SK-N-DZ (cell line): ENCODE data around the genes PCNP and CEP97.

RAMPAGE:
- cytosol, long total RNA: no peak
- nucleus, long total RNA: no peak
These were observed 29.1 kb downstream of the TMEM45A start for GRCh38 chr3:100521328-100522106.

DNA sequence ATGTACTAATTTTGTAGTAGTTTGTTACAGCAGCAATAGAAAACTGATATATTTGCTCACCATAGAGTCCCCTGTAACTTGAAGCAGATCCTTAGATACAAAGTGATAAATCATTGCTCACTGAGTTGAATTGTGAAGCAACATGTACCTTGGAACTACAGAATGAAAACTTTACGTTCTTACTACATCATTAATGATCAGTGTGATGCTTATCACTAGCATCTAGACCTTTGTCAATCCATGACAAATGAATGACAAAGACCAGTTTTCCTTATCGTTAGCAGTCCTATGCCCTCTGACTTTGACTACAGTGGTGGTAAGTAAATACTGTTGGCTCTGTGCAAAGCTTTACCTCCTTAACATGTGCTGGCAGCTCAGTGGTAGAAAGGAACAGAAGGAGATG lies 53.9 kb downstream of the TMEM45A start:
RAMPAGE:
- cytosol, long total RNA: no peak
- nucleus, long total RNA: no peak

GRCh38 chr3:100710321-100711167 lies 1.2 kb downstream of the TFG start:
RAMPAGE:
- cytosol, long total RNA: no peak
- nucleus, long total RNA: no peak

DNA sequence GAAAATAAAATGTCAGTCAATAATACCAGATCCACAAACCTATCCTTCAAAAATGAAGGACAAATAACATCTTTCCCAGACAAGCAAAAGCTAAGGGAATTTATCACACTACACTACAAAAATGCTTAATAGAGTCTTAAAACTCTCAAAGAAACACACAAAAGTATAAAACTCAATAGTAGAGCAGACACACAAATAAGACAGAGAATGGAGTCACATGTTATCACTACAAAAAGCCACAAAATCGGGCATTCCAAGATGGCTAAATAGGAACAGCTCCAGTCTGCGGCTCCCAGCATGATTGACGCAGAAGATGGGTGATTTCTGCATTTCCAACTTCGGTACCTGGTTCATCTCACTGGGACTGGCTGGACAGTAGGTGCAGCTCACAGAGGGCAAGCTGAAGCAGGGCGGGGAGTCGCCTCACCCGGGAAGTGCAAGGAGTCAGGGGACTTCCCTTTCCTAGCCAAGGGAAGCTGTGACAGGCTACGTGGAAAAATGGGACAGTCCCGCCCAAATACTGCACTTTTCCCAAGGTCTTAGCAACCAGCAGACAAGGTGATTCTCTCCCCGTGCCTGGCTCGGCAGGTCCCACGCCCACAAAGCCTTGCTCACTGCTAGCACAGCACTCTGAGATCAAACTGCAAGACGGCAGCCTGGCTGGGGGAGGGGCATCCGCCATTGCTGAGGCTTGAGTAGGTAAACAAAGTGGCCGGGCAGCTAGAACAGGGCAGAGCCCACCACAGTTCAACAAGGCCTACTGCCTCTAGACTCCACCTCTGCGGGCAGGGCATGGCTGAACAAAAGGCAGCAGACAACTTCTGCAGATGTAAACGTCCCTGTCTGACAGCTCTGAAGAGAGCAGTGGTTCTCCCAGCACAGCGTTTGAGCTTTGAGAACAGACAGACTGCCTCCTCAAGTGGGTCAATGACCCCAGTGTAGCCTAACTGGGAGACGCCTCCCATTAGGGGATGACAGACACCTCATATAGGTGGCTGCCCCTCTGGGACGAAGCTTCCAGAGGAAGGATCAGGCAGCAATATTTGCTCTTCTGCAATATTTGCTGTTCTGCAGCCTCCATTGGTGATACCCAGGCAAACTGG lies 46.2 kb downstream of the SENP7 start:
RAMPAGE:
- cytosol, long total RNA: no peak
- nucleus, long total RNA: no peak

GRCh38 chr3:101574118-101575219 lies at the start of gene PCNP:
PCNP (plus strand) TSS chr3:101574180.
RAMPAGE:
- cytosol, long total RNA: start-site peak on the plus strand at chr3:101574174-101574230, 2,547 and 4,203 reads in 2 replicates
- nucleus, long total RNA: no peak

DNA sequence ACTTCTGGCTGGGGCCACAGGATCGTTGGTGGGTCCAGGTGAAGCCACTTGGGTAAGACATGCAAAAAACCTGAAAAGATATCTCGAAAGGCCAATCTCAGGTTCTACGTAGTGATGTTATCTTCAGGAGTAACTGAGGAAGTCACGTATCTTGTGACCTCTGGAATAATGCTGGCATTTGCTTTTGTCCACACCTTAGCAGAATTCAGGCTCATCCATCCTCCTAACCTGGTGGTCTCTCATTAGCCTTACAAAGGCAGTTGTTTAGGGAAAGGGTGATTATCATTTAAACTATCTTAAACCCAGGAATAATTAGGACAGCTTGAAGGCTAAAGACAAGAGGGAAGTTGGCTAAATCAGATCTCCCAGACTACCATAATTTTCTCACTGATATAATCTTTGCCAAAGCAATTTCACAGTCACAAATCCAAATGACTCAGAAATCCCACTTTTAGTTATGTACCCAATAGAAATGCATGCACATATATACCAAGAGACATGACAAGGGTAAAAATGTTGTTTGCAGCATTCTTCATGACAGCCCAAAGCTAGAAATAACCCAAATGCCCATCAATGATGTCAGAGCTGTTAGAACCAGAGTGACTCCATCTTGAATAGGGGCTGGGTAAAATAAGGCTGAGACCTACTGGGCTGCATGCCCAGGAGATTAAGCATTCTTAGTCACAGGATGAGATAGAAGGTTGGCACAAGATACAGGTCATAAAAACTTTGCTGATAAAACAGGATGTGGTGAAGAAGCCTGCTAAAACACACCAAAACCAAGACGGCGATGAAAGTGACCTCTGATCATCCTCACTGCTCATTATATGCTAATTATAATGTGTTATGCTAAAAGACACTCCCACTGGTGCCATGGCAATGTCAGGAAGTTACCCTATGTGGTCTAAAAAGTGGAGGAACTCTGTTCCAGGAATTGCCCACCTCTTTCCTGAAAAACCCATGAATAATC lies 33.2 kb downstream of the ZBTB11 start:
RAMPAGE:
- cytosol, long total RNA: no peak
- nucleus, long total RNA: no peak

DNA sequence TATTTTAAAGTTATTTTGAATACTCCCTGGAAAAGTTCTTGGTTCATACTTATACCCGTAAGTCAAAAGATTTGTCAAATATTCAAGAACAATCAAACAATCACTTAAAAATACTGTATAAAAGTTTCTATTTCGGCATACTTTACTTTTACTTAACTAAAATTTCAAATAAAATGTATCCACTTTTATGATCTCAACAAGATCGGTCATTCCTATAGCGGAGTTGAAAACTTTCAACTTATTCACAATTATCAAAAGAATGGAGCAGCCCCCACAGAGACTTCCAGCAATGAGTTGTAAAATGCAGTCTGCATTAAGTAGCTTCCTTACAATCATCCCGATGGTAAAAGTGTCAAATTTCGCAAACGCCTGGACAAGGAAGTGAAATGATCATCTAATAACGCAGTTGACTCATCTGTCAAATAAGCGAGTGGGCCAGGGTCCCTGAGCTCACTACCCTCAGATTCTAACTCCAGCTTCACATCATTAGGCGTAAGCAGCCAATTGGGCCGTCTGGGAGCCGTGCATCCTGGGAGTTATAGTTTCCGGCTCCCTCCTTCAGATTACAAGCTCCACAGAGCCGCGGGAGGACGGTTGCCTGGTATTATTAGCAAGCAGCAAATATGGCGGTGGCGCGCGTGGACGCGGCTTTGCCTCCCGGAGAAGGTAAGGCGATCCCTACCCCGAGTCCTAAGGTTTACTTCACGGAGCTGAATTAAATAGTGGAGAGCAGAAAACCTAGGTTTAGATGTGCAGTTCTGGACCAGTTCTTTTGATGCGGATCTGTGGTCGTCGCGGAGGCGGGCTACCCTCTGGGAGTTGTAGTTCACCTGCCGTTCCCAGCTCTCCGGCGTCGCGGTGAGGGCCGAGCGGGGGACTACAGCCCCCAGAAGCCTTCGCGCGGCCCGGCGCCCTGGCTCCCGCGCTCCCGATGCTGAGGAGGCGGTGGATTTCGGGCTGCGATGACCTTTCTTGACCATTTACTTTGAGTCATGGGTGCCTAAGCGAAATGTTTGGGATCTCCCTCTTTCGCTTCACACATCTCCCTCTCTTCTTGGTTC lies at the start of gene CEP97:
Gene CEP97 (plus strand): TSS at position 561 of the 1,061 bp plus-strand sequence.
RAMPAGE:
- cytosol, long total RNA: start-site peak on the plus strand centred at position 577 of the sequence, 50 bp wide, 179 and 149 reads in 2 replicates
- nucleus, long total RNA: no peak

DNA sequence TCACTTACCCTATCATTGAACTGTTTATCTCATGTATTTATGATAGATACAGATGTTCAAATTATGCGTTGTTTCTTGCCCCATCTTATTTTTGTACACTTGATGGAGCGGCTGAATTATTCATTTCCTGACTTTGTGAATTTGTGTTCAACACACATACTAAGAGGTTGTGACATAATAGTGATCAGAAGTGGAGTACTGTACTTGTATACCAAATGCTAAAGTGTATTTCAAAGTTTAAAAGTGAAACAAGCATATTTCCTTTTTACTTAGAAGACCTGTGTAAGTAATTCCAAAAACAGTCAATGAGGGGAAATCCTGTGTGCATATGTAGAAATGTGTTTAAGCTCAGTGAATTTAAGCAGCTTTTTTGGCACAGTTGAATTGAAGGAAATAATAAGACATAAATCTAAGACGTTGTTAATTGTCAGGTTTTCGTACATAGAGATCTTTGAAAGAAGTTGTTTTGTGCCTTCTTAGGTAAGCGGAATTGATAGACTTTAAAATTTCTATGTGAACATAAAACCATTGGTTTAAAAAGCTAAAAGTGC lies 1.8 kb downstream of the NFKBIZ start:
RAMPAGE:
- cytosol, long total RNA: no peak
- nucleus, long total RNA: no peak

DNA sequence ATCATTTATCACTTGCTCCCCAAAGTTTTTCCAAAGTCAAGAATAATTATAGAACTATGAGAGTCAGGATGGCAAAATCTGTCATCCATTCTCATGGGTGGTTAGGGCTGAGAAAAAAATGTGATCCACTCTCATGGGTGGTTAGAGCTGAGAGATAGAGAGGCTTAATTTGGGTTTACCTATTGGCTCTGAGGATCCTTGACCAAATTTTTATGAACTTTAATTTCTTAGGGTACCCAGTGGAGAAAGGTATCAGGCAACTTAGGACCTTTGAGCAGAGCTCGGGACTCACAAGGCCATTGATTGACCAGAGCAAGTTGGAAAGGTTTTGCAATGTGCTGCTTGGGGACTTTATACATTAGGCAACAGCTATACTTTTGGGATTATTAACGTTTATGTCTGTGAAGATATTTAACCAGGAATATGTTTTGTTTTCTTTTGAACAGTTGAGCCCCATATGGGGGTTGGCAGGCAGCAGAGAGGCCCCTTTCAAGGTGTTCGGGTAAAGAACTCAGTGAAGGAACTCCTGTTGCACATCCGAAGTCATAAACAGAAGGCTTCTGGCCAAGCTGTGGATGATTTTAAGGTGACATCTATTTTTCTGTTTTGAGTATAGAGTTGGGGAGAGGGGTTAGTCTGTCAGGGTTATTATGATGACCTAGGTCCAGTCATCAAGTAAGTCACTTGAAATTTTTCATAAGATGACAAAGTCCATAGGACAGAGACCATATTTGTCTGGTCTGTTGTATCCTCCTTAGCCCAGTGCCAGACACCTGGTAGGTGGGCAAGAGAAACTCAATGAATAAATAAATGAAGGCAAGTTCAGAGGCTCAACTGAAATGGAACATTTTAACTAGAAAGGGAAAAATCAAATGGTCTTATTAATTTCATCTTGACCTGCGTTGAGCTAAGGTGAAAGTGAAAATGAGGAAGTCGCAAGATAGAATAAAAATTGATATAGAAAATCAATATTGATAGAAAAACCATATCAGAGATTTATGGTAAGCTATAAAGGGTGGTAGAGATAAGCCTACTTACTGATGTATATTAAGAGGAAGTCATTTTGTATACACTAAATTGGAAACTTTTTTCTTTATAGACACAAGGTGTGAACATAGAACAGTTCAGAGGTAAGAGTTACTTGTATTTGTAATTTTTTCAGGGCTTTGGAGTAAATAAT lies 2.7 kb downstream of the NFKBIZ start:
RAMPAGE:
- cytosol, long total RNA: no peak
- nucleus, long total RNA: no peak

DNA sequence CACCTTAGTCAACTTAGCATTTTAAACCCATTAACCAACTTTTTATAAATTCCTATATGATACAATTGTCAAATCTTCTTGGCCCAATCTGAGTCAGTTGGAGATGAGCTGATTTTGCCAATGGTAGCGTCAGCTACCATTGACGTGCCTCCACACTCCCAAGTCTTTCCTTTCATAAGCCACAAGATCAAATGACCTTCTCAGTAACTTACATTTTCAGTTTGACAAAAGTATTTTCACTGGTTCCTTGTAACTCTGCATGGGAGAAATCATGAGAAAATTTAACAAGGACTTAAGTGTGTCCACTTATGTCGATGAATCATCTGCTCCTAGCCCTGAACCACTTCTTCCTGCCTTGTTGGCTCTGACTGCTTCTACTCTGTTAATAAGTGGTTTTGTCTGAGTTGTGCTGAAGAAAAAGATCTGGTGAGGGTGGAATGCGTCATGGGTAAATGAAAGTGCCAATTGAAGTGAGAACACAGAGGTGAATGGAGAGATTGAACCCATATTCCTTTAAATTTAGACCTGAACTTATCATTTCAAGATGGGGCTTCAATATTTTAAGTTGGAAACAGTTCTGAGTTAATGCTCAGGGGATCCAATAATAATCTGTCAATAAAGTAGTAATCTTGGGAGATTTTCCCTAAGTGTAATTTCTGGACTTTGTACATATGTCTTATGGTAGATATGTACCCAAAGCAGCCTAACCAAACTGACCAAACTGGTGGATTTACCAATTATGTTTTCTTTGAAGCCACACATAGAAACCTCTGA lies 101.3 kb downstream of the NFKBIZ start:
RAMPAGE:
- cytosol, long total RNA: no peak
- nucleus, long total RNA: no peak

DNA sequence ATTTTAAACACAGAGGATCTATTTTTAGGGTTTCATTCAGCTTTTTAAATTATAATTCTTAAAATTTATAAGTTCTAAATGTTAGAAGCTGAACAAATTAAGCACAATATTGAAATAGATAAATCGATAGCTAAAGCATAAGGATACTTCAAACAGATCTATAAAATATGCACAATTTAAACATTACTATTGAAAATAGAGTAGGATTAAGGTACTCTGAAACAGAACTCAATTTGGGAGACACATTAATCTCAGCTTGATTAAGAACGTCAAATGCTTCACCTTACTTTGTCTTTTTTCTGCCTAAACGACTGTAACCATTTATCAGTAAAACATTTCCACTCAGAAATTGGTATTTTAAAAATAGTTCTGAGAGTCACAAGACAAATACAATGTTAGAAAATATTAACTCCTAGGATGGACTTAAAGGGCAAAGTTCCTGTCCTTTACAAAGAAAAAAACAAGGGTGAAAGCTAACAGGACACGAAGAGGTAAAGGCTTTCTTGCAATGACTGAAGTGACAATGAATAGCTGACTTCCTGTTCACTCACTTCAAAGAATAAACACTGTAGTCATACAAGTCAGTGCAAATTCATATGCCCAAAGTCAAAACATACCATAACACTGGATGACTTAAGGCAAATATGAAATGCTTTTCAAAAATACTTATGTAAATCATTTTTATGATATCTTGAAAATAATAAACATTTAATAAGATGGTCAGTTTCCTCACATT lies 1389.9 kb upstream of the ALCAM start:
RAMPAGE:
- cytosol, long total RNA: no peak
- nucleus, long total RNA: no peak

DNA sequence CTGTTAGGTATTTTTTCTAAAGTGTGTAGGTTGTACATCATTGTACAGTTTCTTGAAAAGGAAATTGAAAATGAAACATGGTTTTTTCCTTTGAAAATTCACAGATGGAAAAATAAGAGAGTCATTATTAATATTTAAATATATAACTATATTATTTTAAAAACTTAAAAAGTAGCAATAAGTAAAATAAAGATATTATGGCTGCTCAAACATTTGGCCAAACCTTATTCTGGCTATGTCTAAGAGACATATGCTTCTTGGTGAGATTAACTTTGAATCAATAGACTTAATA lies 516.4 kb upstream of the ALCAM start:
RAMPAGE:
- cytosol, long total RNA: no peak
- nucleus, long total RNA: no peak

GRCh38 chr3:104909703-104910294 lies 456.9 kb upstream of the ALCAM start:
RAMPAGE:
- cytosol, long total RNA: no peak
- nucleus, long total RNA: no peak

DNA sequence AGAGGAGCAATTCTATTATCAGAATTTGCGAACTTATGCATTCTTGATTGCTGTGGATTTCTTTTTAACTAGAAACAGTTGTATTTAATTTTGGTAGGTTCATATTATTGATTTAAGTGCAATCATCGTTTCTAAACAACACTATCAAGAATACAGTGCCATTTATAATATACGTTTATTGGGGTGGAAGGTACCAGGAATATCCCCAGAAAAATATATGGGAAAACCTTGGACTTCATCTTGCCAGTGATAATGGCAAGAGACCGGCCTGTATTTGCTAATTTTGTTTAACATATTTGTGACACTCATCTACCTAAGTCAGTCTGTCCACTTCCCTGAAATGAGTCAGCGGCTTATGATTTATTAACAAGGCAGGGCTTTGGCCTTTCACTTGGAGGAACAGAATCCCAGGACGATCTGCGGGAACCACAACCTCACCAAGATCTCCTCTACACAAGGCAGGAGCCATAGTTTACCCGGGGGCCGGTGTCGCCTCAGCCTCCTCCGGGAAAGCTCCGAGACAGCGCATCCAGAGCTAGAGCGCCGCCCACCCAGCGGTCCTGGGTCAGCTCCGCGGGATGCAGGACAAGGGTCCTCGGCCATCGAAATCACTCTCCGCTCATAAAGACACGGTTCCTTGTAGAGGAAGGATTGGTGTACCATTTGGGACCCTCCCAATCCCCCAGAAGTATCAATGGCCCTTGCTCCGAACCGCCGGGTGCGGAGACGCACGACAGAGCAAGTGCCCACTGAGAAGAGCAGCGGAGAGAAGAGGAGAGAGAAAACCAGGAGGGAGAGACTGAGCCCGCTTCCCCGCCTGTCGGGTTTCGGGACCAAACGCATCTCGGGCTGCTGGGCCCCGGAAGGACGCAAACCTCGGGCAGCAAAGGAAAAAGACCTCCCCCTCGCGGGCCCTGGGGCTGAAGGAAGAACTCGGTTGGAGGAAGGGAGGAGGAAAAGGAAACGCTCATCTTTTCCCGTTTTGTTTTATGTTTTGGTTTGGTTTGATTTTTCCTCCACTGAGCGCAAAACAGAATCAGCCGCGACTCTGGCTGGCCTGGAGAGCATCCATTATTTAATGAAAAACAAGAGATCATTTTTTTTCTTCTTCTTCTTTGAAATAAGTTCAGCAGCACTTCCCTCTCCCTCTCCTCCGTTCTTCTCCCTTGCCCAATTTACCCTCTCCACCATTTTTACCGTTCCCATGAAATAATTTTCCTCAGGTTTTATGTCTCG lies 13.1 kb upstream of the ALCAM start:
RAMPAGE:
- cytosol, long total RNA: no peak
- nucleus, long total RNA: no peak

GRCh38 chr3:105364710-105364966 lies 2.1 kb upstream of the ALCAM start:
RAMPAGE:
- cytosol, long total RNA: no peak
- nucleus, long total RNA: no peak

RAMPAGE:
- cytosol, long total RNA: no peak
- nucleus, long total RNA: no peak
These were observed 2.1 kb downstream of the ALCAM start for GRCh38 chr3:105368520-105369492.

RAMPAGE:
- cytosol, long total RNA: no peak
- nucleus, long total RNA: no peak
These were observed 122.0 kb downstream of the CBLB start for GRCh38 chr3:105746783-105747271.

GRCh38 chr3:105836504-105837688 lies 31.9 kb downstream of the CBLB start:
RAMPAGE:
- cytosol, long total RNA: no peak
- nucleus, long total RNA: no peak

DNA sequence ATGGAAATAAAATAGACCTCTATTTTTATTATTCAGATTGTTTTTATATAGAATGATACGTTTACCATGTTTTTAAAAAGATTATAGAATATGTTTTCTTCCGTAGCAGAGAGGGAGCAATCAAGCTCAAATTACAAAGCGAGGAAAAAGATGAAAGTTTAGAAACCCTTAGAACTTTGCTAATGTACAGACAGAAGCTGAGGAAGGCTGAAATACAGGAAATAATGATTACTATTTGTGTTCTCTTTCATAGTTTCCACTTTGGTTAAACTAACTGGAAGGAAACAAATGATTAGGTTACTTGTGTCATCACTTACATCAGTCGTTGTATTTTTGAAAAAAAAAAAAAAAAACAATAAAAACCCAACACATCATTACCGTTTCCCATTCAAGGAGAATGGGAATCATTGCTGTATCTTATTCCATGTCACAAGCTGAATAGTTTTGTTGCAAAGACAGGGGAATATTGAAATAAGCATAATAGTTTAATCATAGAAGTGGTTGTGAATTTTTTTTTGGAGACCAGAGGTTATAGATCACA lies 337.8 kb upstream of the CBLB start:
RAMPAGE:
- cytosol, long total RNA: no peak
- nucleus, long total RNA: no peak

DNA sequence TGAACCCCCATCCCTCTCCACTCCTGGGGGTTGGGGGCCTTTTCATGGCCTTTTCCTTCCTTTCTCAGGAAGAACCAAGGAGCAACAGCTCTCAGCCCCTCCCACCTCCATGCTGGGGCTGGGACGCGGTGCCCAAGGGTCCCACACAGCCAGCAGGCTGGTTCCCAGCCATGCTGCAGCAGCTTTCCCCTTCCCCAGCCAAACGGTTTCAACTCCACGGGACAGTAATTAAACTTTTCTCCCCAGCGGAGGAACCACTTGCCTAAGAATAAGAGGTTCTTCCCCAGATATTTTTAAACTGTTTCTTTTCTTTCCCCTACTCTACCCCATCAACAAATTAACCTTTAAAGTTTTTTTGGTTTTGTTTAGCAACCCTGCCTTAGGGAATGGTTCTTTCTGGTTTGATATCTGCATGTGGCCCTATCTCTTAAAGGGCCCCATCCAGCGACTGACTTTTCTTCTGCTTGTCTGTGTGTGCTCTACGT lies 387.7 kb upstream of the CBLB start:
RAMPAGE:
- cytosol, long total RNA: no peak
- nucleus, long total RNA: no peak